Right ventricle myocardium (tissue), 1 donor: ENCODE measurements around a stretch of chr1.

DNA sequence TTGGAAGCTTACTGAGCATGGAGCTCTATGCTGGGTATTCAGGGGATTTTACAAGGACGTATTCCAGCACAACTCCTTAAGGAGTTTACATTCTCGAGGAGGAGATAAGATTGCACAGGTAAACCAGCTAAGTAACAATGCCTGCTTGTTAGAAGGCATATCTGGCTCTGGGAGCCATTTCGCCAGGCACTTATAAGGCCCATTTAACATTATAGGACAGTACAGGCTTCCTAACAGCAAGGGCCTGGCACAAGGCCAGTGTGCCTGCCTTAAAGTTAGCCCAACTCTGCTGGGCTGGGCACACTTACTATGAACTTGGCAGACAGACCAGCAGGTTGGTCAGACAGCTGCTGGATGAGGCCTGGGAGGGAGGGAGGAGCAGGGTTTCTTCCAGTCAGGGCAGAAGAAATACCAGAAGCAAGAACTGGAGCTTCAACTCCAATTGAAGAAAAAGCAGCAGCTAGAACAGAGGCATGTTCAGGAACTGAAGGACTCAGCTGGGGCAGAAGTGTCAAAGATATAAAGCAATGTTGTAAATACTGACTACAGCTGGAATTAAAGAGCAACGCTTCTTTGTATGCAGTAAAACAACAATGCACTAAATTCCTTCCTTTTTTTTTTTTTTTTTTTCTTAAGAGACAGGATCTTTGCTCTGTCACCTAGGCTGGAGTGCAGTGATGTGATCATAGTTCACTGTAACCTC lies 4.8 kb downstream of the CACHD1 start:
- PRO-cap, 2 experiments: no peak in any of the 2 experiments

DNA sequence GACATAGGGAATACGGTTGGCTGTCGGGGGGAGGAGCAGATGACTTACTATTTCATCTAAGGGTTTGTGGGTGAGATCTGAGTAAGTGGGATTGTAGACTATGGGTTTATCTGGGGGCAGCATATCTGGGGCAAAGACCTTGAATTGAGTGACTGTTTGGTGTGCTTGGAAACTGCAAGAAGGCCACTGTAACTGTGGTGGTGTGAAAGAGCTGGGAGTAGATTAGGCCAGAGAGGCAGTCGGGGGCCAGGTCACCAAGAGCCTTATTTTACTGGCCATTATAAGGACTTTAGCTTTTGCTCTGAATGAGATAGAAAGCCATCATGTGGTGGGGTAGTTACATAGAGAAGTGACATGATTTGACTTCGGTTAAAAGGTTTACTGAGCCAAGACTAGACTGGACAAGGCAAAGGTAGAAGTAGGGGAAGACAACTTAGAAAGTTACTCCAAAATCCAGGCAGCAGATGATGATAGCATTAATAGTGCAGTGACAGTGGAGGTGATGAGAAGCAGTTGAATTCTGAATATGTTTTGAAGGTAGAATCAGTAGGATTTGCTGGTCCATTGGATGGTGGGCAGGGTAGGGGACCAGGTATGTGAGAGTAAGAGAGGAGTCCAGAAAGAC lies 136.4 kb downstream of the CACHD1 start:
- PRO-cap, 2 experiments: no peak in any of the 2 experiments

DNA sequence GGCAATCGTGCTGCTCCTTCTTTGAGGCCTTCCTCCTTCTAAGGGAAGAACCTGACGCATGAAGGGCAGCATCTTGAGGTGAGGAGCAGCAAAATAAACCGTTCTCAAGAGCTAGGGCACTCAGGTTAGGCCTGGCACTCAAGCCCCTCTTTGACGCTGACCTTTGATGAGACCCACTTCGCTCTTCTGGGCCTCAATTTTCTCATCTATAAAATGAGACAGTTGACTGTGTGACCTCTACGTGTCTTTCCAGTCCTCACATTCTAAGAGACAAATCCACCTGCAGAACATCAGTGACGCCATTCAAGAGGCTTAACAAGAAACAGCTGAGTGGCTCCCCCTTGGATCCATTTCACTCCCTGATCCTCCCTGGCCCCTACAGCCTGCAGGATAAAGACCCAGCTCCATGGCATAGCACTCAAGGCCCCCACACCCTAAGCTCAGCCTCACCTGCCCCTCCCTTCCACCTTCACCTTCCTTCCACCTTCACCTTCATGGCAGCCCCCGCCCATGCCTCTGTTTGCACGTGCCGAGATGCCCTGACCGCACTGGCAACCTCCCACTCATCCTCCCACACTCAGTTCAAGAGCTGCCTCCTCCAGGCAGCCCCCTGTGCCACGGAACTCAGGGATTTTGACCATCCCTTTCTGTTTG lies 109.6 kb downstream of the RAVER2 start:
- PRO-cap, 2 experiments: no peak in any of the 2 experiments

- PRO-cap, 2 experiments: no peak in any of the 2 experiments
Observed at GRCh38 chr1:64905179-64905488, 61.2 kb downstream of the JAK1 start.

DNA sequence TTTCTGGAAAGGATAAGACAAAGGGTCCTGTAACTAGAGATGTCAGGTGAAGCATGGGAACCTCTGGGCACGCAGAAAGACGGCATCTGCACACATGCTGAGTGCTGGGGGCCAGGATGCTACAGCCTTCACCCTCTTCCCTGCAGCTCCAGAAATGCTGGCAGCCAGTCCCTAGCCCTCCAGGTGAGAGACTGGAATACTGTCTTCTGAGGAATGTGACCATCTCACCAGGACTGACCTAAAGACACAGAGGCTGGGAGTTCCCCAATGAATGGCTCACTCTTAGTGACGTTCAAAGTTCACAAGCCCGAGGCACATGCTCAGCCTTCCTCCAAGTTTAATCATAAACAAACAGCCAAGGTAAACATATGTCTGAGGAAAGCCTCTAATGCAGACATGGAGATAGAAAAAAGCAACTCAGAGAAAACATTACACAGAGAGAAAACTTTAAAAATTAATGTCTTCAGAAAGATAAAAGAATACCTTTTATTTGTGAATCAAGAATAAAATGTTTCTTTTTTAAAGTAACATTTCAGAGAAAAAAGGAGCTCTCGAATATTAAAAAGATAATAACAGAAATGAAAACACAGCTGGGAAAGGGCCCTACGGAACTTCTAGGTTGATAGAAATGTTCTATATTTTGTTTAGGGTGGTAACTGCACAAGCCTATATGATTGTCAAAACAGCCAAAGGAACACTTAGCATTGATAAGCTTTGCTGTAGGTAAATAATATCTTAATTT lies 50.4 kb downstream of the JAK1 start:
- PRO-cap, 2 experiments: no peak in any of the 2 experiments

DNA sequence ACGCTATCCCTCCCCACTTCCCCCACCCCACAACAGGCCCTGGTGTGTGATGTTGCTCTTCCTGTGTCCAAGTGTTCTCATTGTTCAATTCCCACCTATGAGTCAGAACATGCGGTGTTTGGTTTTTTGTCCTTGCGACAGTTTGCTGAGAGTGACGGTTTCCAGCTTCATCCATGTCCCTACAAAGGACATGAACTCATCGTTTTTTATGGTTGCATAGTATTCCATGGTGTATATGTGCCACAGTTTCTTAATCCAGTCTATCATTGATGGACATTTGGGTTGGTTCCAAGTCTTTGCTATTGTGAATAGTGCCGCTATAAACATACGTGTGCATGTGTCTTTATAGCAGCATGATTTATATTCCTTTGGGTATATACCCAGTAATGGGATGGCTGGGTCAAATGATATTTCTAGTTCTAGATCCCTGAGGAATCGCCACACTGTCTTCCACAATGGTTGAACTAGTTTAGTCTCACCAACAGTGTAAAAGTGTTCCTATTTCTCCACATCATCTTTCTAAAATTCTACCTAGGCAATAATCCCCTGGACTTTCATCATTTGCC lies 47.1 kb downstream of the JAK1 start:
- PRO-cap, 2 experiments: no peak in any of the 2 experiments

DNA sequence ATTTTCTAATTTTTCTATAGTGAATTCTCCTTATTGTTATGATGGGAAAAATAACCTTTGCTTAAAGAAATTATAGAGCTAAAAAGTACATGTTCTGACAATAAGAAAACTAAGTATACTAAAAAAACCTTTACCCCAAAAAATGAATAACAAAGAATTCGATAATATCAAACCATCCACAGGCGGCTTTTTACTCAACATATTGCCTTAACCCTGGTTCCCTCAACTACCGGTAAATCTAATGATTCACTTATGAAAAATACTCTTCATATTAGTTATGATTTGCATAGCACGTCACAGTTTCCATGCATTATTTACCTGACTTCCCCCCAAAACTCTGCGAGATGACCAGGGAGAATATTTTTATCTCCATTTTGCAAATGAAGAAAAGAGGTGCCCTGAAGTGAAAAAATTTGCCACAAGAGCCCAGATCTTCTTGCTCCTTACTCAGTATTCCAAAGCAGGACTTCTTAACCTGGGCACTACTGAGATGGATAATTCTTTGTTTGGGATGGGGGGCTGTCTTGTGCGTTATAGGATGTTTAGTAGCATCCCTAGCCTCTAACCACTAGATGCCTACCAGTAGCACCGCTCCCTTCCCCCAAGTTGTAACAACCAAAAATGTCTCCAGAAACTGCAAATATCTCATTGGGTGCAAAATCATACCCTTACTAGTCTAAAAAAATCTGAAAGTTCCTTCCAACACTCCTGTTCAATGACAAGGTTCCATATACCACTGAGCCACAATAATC lies 2.8 kb downstream of the JAK1 start:
- PRO-cap, 2 experiments: no peak in any of the 2 experiments

GRCh38 chr1:65049276-65049995 lies 83.1 kb upstream of the JAK1 start:
- PRO-cap, 2 experiments: no peak in any of the 2 experiments

DNA sequence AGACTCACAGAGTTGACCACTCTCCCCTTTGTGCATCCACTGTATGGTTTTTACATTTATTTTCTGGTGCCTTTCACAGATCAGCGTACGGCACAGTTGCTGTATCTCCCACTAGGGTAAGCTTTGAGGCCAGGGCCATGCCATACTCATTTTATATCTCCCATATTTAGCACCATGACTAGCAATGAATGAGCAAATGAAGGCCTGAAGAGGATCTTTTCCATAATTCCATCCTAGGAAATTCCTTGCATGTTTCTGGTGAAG lies 79.1 kb upstream of the AK4 start:
- PRO-cap, 2 experiments: no peak in any of the 2 experiments

DNA sequence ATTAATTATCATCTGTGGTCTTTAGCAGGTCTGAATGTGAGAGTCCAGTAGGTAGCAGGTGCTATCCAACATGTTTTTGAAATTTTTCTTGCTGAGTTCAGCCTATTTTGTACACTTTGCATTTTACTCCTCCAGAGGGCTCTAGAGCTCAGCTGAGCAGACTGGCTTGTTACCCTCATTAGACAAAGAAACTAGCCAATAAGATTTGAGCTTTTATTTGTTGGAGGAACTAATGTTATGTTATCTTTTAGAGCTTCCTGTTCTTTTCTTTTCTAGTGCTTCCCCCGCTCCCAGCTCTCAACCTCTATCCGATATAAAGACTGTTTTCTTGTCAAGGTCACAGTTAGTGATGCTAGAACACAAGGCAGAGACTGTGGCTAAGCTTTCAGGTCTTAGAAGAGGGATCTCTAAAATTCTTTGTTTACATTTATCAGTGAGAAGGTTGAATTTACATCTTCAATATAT lies 67.6 kb downstream of the AK4 start:
- PRO-cap, 2 experiments: no peak in any of the 2 experiments

GRCh38 chr1:65418804-65419569 lies 1.5 kb upstream of the LEPR start:
- PRO-cap, 2 experiments: no peak in any of the 2 experiments

GRCh38 chr1:65428784-65429367 lies 8.4 kb downstream of the LEPR start:
- PRO-cap, 2 experiments: no peak in any of the 2 experiments

GRCh38 chr1:65791336-65791815 lies 1.3 kb upstream of the PDE4B start:
- PRO-cap, 2 experiments: no peak in any of the 2 experiments

DNA sequence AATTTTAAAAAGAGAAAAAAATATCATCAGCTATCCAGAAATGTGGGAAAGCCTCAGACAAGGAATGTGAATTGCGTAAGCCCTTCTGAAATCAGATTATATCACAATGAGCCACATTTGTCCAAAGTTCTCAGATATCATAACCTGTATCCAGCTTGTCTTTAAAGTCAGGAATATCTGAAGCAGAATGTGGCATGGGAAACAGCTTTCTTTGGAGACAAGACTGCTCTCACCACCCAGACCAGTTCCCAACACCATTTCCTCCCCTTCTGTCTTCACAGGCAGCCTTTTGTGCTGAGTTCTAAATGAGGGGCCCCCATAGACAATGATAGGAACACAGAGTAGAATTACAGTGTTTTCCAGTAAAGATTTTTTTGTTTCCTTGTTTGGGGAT lies 351.1 kb upstream of the SGIP1 start:
- PRO-cap, 2 experiments: no peak in any of the 2 experiments

- PRO-cap, 2 experiments: no peak in any of the 2 experiments
Observed at GRCh38 chr1:66247510-66247871, 286.5 kb upstream of the SGIP1 start.

DNA sequence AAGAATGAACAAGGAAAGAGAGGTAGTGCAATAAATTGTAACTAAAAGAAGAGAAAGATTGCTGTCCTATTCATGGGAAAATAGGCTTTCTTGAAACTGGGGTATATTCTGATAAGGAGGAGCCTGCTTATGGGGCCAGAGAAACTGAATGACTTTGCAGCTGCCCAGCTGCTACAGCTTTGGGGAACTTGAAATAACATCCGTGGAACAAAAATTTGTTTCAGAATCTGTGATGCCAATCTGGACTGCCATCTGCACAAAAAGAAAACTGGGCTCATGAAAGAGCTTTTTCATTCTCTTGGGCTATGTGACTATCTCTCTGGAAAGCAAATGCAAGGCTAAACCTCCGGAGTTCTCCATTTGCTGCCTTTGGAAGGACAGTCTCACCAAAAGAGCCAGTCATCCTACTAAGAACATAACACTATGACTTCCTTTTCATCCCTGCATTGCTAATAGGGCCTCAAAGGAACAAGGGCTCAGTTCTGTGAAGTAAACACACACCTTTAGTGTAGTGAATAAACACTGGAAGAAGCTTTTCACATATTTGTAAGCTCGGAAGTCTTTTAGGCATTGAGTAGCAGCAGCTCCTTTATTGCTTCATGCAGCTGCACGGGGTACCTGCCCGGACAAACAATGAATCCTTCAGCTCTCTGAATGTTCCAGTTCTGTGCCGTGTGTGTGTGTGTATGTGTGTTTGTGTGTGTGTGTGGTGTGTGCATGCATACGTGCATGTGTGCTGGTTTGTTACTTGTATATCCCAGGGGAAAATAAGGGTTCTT lies 255.6 kb upstream of the SGIP1 start:
- PRO-cap, 2 experiments: no peak in any of the 2 experiments

DNA sequence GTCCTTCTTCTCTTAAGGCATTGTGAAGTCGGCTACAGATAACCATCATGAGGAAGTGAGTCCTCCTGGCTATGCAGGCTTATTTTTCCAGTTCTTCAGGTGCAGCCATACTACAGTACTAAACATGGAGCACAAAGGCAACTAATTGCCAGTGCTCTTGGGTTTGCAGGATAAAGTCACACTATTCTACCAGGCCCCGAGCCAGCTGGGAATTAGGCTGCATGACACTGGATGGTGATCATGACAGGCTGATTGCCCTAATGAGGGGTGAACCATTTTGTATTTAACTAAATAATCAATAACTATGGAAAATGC lies 197.3 kb upstream of the SGIP1 start:
- PRO-cap, 2 experiments: no peak in any of the 2 experiments

- PRO-cap, 2 experiments: no peak in any of the 2 experiments
Observed at GRCh38 chr1:66356590-66357103, 177.3 kb upstream of the SGIP1 start.

DNA sequence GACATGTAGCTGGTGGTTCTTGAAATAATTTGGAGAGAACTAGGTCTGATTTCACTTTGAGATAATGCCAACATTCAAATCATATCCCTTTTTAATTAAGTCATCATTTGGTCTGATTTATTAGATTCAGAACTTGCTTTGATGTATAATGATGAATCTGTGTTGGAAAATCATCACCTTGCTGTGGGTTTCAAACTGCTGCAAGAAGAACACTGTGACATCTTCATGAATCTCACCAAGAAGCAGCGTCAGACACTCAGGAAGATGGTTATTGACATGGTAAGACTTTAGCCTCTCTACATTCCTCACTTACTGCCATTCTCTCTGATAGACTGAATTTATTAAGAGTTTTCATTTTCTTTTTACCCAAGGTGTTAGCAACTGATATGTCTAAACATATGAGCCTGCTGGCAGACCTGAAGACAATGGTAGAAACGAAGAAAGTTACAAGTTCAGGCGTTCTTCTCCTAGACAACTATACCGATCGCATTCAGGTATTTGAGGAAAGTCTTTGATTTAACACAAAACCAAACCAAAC lies 166.3 kb upstream of the SGIP1 start:
- PRO-cap, 2 experiments: no peak in any of the 2 experiments

DNA sequence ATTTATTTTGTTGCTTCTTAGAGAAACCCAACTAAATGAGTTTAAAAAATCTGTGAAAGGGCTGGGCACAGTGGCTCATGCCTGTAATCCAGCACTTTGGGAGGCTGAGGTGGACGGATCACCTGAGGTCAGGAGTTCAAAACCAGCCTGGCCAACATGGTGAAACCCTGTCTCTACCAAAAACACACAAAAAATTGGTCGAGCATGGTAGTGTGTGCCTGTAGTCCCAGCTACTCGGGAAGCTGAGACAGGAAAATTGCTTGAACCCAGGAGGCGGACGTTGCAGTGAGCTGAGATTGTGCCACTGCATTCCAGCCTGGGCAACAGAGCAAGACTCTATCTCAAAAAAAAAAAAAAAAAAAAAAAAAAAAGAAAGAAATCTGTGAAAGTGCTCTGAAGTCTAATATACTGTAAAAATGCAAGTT lies 164.1 kb upstream of the SGIP1 start:
- PRO-cap, 2 experiments: no peak in any of the 2 experiments